Measurements from ENCODE around the genes CABS1 and JCHAIN.

DNA sequence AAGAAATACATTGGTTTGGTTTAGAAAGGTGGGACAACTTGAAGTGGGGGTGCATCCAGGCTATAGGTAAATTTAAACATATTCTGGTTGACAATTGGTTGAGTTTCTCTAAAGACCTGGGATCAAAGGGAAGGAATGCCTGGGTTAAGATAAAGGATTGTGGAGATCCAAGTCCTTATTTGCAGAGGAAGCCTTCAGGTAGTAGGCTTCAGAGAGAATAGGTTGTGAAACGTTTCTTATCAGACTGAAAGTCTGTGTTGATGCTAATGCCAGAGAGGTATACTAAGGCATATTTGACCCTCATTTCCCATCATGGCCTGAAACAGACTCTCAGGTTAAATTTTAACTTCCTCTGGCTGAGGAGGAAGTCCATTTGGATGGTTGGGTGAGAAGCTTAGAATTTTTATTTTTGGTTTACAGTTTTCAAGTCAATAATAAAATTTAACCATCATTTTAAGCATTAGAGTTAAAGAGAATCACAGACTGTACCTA, 48.1 kb downstream of the UGT2A2 start:
- PRO-cap, 4 experiments = peak in 4 of 4 experiments; most common plus-strand start position 372 of the sequence (in 2); most common minus-strand start position 284 of the sequence (in 3)
- RAMPAGE, long total RNA, 2 experiments = no peak in any of the 2 experiments

GRCh38 chr4:69754956-69755658, 5.3 kb downstream of the SULT1B1 start:
- PRO-cap, 4 experiments = peak in 2 of 4 experiments; most common plus-strand start chr4:69755090 (in 1); most common minus-strand start chr4:69755114 (in 2)
- RAMPAGE, long total RNA, 2 experiments = no peak in any of the 2 experiments

- PRO-cap, 4 experiments = no peak in any of the 4 experiments
- RAMPAGE, long total RNA, 2 experiments = no peak in any of the 2 experiments
These were observed at the start of gene CABS1 for GRCh38 chr4:70334841-70335209. Gene CABS1 (plus strand): TSS chr4:70334981.

DNA sequence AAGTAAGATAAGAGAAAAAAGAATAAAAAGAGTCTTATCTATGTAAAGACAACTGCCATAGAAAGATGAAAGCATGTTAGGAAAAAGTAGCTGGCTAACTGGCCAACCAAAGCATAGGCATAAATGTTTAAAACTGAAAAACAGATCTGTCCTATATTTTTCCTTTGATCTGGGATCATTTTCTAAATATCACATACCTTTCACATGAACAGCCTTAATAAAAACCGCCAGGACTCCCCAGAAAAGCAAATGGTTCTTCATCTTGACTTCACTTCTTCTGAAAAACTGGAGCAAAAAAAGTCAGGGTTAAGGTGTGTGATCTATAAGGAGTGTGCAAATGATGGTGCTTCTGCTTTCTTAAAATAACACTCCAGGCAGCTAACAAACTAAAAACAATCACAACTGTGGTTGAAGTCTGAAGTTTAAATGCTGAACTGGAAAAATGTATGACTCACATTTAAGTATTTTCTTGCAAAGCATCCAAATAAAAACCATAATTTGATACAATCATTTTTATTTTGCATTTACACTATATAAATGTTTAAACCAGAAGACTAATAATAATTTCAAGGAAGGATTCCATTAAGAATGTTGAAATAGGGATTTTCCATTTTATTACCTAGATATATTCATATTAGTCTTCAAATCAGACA, at the start of gene JCHAIN:
JCHAIN (minus strand) TSS at position 279 of the 653 bp plus-strand sequence.
- PRO-cap, 4 experiments = no peak in any of the 4 experiments
- RAMPAGE, long total RNA, 2 experiments = start-site peak on the minus strand in 2 of 2 experiments, centred at positions 276 to 281 of the sequence, 49 to 145 reads per replicate

- PRO-cap, 4 experiments = peak in 3 of 4 experiments; most common plus-strand start chr4:70735067 (in 1); most common minus-strand start chr4:70735182 (in 3)
- RAMPAGE, long total RNA, 2 experiments = no peak in any of the 2 experiments
These were observed 13.4 kb downstream of the RUFY3 start for GRCh38 chr4:70734962-70735687.

GRCh38 chr4:70927440-70927762, 25.2 kb downstream of the MOB1B start:
- PRO-cap, 4 experiments = no peak in any of the 4 experiments
- RAMPAGE, long total RNA, 2 experiments = no peak in any of the 2 experiments

- PRO-cap, 4 experiments = no peak in any of the 4 experiments
- RAMPAGE, long total RNA, 2 experiments = no peak in any of the 2 experiments
These were observed 25.6 kb downstream of the MOB1B start for GRCh38 chr4:70927763-70928208.

GRCh38 chr4:70992309-70992742, 1.1 kb upstream of the DCK start:
- PRO-cap, 4 experiments = no peak in any of the 4 experiments
- RAMPAGE, long total RNA, 2 experiments = no peak in any of the 2 experiments

GRCh38 chr4:70996923-70997523, 3.6 kb downstream of the DCK start:
- PRO-cap, 4 experiments = peak in 1 of 4 experiments; most common plus-strand start chr4:70997296 (in 1); most common minus-strand start chr4:70997244 (in 1)
- RAMPAGE, long total RNA, 2 experiments = no peak in any of the 2 experiments

DNA sequence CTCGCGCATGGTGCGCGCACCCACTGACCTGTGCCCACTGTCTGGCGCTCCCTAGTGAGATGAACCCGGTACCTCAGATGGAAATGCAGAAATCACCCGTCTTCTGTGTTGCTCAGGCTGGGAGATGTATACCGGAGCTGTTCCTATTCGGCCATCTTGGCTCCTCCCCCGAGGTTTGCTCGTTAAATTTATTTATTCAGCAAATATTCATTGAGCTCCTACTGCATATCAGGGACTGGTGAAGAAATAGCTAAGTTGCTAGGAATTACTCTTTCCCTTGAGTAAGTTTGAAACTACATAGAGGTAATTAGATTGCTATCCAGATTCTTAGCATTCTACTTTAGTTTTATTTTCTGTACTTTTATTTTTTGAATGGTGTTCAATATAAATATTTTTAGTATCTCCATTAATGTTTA, 66.2 kb downstream of the DCK start:
- PRO-cap, 4 experiments = no peak in any of the 4 experiments
- RAMPAGE, long total RNA, 2 experiments = no peak in any of the 2 experiments

DNA sequence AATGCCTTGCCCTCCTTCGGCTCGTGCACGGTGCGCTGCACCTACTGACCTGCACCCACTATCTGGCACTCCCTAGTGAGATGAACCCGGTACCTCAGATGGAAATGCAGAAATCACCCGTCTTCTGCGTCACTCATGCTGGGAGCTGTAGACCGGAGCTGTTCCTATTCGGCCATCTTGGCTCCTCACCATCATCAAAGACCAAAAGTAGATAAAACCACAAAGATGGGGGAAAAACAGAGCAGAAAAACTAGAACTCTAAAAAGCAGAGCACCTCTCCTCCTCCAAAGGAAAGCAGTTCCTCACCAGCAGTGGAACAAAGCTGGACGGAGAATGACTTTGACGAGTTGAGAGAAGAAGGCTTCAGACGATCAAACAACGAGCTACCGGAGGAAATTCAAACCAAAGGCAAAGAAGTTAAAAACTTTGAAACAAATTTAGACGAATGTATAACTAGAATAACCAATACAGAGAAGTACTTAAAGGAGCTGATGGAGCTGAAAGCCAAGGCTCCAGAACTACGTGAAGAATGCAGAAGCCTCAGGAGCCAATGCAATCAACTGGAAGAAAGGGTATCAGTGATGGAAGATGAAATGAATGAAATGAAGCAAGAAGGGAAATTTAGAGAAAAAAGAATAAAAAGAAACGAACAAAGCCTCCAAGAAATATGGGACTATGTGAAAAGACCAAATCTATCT, 232.7 kb downstream of the SLC4A4 start:
- PRO-cap, 4 experiments = no peak in any of the 4 experiments
- RAMPAGE, long total RNA, 2 experiments = start-site peak on the plus strand in 1 of 2 experiments, centred at position 343 of the sequence, 8 reads per replicate

DNA sequence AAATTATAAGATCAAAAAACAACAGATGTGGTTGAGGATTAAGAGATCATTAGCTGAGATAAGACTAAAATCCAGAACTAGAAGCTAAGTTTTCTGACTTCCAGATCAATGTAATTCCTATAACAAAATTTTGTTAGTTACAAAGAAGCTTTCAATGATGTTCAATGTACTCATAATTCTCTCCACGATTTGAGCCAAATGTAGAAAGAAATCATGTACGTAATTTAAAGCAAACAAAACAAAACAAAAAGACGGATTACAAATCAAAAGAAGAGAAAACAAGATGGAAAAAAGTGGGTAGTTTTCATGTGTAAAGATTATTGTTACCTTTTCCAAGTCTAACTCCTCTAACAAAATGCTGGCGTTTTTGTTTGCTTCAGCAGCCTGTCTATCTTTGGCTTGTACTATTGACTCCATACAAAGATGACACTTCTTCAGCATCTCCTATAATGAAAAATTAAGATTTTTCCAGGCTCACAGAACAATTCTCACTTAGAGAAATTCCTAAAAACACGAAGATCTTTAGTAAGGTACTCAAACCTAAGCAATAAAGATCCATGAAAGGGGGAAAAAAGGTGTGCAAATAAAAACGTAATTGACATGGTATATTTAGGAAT, 44.1 kb upstream of the COX18 start:
- PRO-cap, 4 experiments = no peak in any of the 4 experiments
- RAMPAGE, long total RNA, 2 experiments = no peak in any of the 2 experiments

- PRO-cap, 4 experiments = no peak in any of the 4 experiments
- RAMPAGE, long total RNA, 2 experiments = no peak in any of the 2 experiments
These were observed 48.9 kb upstream of the COX18 start for GRCh38 chr4:73118291-73118967.

- PRO-cap, 4 experiments = no peak in any of the 4 experiments
- RAMPAGE, long total RNA, 2 experiments = no peak in any of the 2 experiments
These were observed 57.9 kb downstream of the ANKRD17 start for GRCh38 chr4:73200598-73201146.

DNA sequence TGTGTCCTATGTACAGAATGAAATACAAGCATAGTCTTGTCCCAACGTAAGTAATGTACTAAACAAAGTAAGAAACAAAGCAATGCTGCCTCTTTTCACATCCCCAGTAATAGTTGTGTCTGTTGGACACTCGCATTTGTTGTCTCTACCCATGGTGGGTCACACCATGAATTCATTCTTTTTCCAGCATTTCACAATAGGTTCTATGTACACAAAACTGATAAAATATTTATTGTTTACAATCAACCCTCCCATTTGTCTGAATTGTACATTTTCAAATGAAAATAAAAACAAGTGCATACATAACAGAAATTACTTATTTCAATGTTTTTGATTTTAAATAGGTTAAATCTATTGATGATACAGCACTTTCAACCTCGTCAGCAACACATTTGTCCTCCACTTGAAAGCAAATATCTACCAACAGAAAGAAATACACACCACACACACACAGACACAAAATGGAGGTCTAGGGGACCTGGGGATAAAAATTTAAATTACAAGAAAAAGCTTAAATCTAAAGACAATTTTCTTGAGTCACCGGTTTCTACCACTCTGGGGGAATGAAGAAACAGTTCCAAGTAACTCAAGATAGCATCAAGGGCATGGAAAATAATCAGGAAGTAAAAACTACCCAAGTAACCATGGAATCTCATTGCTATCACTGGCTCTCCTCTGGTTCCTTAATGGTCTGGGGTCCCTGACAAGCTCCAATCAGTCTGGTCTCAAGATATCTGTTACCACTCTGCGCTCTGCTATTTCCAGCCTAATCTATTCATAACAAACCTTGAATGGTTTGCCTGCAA, 27.7 kb downstream of the ANKRD17 start:
- PRO-cap, 4 experiments = no peak in any of the 4 experiments
- RAMPAGE, long total RNA, 2 experiments = no peak in any of the 2 experiments

DNA sequence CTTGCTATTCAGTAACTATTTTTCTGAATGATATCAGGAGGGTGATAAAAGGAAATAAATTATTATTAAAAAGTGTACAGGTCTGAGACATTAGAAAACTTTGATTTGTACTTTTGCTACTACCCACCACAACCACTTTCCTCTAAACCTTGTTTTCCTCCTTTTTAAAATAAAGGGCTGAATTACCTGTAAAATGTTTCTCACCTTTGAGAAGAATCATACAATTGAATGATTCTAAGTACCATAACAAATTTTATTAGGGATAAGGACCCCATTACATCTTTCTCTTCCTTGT, 2.2 kb downstream of the ANKRD17 start:
- PRO-cap, 4 experiments = no peak in any of the 4 experiments
- RAMPAGE, long total RNA, 2 experiments = no peak in any of the 2 experiments

GRCh38 chr4:73388729-73389346, 15.2 kb upstream of the ALB start:
- PRO-cap, 4 experiments = peak in 1 of 4 experiments; most common plus-strand start chr4:73389124 (in 1); most common minus-strand start chr4:73388975 (in 1)
- RAMPAGE, long total RNA, 2 experiments = no peak in any of the 2 experiments

- PRO-cap, 4 experiments = peak in 4 of 4 experiments; most common plus-strand start chr4:73397779 (in 2); most common minus-strand start chr4:73397662 (in 1)
- RAMPAGE, long total RNA, 2 experiments = no peak in any of the 2 experiments
These were observed 6.5 kb upstream of the ALB start for GRCh38 chr4:73397537-73397997.

DNA sequence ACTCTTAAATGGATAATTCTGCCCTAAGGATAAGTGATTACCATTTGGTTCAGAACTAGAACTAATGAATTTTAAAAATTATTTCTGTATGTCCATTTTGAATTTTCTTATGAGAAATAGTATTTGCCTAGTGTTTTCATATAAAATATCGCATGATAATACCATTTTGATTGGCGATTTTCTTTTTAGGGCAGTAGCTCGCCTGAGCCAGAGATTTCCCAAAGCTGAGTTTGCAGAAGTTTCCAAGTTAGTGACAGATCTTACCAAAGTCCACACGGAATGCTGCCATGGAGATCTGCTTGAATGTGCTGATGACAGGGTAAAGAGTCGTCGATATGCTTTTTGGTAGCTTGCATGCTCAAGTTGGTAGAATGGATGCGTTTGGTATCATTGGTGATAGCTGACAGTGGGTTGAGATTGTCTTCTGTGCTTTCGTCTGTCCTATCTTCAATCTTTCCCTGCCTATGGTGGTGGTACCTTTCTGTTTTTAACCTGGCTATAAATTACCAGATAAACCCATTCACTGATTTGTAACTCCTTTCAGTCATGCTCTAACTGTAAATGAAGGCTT, 7.8 kb downstream of the ALB start:
- PRO-cap, 4 experiments = peak in 1 of 4 experiments; most common plus-strand start position 296 of the sequence (in 1)
- RAMPAGE, long total RNA, 2 experiments = start-site peak on the plus strand in 2 of 2 experiments, centred at positions 256 to 259 of the sequence, 23,958 to 28,889 reads per replicate

DNA sequence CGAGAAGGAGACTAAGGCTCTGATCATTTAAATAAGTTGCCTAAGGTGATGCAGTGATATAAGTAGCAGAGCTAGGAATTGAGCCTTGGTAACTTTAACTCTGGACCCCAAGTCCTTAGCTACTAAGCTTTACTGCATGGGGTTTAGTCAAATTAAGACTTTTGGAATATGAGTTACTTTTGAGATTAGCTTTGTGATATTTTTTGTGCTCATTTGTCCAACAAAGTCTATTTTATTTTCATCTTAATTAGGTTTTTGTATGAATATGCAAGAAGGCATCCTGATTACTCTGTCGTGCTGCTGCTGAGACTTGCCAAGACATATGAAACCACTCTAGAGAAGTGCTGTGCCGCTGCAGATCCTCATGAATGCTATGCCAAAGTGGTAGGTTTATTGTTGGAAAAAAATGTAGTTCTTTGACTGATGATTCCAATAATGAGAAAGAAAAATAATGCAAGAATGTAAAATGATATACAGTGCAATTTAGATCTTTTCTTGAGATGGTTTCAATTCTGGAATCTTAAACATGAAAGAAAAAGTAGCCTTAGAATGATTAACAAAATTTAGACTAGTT, 10.8 kb downstream of the ALB start:
- PRO-cap, 4 experiments = peak in 1 of 4 experiments; most common plus-strand start position 290 of the sequence (in 1)
- RAMPAGE, long total RNA, 2 experiments = start-site peak on the plus strand in 2 of 2 experiments, centred at positions 320 to 321 of the sequence, 24,898 to 30,753 reads per replicate